Colonic mucosa (tissue), 1 donor: ENCODE results near the genes GIPC1 and ADGRE3.

GRCh38 chr19:13884726-13885738, 8.1 kb downstream of the NANOS3 start:
- PRO-cap = bidirectional peak, plus-strand start at chr19:13885303, minus-strand start at chr19:13885051

DNA sequence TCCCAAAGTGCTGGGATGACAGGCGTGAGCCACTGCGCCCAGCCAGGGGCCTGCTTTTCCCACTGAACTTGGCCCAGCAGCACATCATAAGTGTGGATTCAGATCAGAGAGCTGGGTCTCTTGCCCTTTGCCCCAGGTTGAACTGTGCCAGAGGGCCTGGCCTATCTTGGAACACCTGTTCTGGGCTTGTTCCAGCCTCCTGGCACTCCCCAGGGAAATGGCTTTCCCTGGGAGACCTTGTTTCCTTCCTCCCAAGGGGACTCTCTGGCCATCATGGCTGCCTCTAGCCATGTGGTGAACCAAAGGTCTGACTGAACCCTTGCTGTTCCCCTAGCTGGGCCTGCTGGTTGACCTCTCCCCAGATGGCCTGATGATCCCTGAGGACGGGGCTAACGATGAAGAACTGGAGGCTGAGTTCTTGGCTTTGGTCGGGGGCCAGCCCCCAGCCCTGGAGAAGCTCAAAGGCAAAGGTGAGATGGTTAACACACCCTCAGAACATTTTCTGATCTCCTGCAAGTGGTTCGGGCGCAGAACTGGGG, 3.6 kb downstream of the CC2D1A start:
- PRO-cap = no peak

- PRO-cap = bidirectional peak, plus-strand start at chr19:13952524, minus-strand start at chr19:13952167
Measured at GRCh38 chr19:13951911-13952288, 409 bp upstream of the DCAF15 start.

GRCh38 chr19:14003700-14004037, 2.5 kb downstream of the RFX1 start:
- PRO-cap = no peak

GRCh38 chr19:14106583-14107164, 10.9 kb downstream of the PRKACA start:
- PRO-cap = no peak

- PRO-cap = no peak
Measured at GRCh38 chr19:14112199-14112894, 5.2 kb downstream of the PRKACA start.

DNA sequence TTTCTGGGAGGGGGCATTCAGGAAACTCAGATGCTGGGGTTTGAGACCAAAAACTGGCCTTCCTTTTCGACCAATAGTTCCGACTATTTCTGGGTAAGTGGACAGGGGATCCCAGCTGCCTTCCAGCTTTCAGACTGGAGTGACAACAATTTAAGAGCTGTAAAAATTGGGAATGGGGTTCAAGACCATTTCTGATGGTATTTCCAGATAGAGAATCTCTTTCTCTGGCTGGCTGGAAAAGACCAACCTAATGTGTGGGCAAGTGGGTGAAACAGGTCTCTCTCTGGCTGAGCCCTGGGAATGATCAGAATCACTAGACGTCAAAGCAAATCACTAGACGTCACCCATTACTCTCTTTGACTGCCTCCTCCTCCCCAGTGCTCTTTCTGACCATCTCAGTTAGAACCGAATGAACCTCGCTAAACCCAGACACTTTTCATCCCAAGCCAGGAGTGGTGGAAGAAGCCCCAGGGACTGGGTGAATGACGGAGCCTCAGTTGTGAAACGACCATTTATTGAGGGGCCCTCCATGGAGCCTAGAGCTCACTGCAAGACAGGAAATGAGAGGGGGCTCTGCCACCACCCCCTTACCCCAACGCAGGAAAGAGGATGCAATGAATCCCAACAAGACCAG, 1.4 kb downstream of the PRKACA start:
- PRO-cap = no peak

DNA sequence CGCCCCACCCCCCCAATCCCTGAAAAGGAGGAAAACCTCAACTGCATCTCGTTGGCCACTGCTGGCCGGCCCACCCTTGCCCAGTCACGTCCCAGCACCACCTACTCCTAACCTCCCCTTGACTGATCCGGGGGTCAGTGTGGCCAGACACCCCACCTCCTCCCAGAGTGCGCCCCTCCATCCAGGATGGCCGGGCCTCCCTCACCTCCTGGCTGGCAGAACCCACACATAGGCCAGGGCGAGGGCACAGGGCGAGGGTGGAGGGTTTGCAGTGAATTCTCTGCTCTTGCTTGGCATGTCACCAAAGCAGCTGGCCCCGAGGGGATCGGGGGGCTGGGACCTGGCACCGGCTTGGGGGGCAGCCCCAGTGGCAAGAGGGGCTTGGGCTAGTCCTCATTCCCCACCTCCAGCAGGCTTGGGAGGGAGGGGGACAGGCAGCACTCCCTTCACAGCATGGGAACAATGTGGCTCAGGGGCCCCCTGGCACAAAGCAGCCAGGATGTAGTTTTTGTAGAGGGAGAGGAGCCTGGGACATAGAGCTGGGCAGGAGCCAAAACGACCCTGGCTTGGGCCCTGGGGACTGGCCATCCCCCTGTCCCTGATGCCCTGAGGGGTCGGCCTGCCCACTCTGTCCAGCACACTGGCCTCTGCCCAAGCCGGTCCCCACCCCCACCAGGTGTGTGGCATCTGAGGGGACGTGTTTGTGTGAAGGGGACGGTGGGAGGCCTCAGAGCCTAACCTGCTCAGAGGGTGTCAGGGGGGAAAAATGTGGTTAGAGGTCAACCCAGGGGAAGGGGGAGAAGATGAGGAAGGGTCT, 28.5 kb upstream of the ASF1B start:
- PRO-cap = no peak

GRCh38 chr19:14248904-14250241, 43.4 kb upstream of the ADGRL1 start:
- PRO-cap = unidirectional peak, minus-strand start at chr19:14249444; unidirectional peak, minus-strand start at chr19:14249543

GRCh38 chr19:14369442-14370142, 11.7 kb upstream of the ADGRE5 start:
- PRO-cap = bidirectional peak, plus-strand start at chr19:14370265, minus-strand start at chr19:14369940

DNA sequence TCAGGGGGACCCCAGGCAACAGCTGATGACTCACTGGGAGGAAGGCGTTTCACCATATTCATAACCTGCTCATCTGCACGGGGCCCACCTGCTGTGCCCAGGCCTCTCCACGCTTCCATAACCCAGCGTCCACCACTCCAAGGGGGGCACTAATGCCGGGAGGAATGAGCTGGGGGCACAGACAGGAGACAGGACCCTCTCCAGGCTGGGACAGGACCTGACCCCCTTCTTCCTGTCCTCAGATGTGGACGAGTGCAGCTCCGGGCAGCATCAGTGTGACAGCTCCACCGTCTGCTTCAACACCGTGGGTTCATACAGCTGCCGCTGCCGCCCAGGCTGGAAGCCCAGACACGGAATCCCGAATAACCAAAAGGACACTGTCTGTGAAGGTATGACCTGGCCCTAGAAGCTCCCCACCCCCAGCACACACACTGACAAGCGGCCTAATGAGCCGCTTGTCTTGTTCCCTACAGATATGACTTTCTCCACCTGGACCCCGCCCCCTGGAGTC, 16.2 kb downstream of the ADGRE5 start:
- PRO-cap = no peak

GRCh38 chr19:14405388-14406478, 13.4 kb downstream of the DDX39A start:
- PRO-cap = unidirectional peak, plus-strand start at chr19:14405922; bidirectional peak, plus-strand start at chr19:14406286, minus-strand start at chr19:14406299

GRCh38 chr19:14495701-14496699, at the start of gene GIPC1:
GIPC1 (minus strand) TSS chr19:14496127.
- PRO-cap = bidirectional peak, plus-strand start at chr19:14496219, minus-strand start at chr19:14496115; bidirectional peak, plus-strand start at chr19:14496550, minus-strand start at chr19:14496323

DNA sequence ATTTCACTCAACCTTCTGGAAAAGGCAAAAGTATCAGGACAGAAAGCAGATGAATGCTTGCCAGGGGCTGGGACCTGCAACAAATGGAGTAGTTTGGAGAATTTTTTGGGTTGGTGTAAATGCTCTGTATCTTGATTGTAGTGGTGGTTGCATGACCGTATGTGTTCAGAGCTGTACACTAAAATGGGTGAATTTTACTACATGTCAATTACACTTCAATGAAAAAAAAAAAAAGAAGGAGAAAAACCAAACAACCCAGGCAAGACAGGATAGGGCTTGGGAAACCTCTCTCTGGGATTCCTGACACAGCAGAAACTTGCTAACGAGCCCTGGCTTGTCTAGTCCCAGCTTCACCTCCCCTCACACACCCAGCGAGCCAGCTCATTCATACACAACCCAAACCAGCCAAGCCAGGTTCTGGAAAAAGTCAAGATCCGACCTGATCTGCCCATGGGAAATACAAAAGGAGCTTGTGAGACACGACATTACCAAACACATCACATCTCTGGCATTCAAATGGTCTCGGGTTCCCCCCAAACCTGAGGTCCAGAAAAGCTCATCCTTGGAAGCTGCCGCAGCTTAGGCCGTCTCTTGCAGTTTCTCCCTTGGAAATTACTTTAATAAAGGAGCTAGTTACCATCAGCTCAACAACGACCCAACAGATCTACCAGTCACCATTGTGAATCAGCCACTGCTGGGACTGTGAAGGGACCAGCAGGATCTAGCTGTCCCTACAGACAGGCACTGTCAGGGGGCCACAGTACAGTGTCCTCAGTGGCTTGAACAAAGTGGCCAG, 3.6 kb upstream of the TECR start:
- PRO-cap = no peak

DNA sequence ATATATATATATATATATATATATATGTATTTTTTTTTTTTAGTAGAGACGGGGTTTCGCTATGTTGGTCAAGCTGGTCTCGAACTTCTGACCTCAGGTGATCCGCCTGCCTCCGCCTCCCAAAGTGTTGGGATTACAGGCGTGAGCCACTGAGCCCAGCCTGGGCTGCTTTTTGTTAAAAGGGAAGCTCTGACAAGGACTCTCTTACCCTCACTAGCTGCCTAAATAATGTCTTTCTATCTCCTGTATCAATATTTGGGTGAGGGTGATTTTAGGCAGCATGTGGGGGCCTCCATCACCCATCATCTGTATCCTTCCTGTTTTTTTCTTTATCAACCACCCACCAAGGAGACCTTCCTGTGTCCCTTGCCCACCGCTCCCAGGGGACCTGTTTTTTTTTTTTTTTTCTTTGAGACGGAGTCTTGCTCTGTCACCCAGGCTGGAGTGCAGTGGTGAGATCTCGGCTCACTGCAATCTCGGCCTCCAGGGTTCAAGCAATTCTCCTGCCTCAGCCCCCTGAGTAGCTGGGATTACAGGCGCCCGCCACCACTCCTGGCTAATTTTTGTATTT, 5.3 kb upstream of the NDUFB7 start:
- PRO-cap = no peak

DNA sequence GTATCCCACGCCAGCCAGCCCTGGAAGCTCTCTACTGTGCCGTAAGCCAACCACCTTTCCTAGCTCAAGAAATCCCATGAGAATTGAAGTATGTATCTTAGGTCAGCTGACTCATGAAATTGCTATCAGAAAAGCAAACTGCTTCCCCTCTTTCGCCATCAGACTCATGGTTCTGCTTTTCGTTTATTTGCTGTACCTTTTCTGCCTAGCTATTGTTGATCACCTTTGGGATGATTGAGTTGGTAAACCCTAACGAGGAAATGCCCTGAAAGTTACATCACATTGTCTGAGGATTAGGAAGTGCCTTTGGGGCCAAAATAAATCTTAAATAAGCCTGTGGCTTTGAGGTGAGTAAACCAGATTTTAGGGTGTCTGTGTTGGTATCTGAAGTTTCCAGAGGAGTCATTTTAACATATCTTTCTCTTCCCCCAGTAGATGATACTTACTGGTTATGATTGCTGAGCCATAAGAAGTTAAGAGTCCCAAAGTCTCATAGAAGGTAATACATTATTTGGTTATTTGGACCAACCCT, at the start of gene ADGRE3:
Gene ADGRE3 (minus strand): TSS at position 61 of the 532 bp plus-strand sequence.
- PRO-cap = bidirectional peak, plus-strand start at position 155 of the sequence, minus-strand start at position 61 of the sequence

GRCh38 chr19:14755316-14755754, 23.0 kb downstream of the ADGRE2 start:
- PRO-cap = no peak

GRCh38 chr19:15130163-15130716, 4.7 kb upstream of the ILVBL start:
- PRO-cap = no peak

DNA sequence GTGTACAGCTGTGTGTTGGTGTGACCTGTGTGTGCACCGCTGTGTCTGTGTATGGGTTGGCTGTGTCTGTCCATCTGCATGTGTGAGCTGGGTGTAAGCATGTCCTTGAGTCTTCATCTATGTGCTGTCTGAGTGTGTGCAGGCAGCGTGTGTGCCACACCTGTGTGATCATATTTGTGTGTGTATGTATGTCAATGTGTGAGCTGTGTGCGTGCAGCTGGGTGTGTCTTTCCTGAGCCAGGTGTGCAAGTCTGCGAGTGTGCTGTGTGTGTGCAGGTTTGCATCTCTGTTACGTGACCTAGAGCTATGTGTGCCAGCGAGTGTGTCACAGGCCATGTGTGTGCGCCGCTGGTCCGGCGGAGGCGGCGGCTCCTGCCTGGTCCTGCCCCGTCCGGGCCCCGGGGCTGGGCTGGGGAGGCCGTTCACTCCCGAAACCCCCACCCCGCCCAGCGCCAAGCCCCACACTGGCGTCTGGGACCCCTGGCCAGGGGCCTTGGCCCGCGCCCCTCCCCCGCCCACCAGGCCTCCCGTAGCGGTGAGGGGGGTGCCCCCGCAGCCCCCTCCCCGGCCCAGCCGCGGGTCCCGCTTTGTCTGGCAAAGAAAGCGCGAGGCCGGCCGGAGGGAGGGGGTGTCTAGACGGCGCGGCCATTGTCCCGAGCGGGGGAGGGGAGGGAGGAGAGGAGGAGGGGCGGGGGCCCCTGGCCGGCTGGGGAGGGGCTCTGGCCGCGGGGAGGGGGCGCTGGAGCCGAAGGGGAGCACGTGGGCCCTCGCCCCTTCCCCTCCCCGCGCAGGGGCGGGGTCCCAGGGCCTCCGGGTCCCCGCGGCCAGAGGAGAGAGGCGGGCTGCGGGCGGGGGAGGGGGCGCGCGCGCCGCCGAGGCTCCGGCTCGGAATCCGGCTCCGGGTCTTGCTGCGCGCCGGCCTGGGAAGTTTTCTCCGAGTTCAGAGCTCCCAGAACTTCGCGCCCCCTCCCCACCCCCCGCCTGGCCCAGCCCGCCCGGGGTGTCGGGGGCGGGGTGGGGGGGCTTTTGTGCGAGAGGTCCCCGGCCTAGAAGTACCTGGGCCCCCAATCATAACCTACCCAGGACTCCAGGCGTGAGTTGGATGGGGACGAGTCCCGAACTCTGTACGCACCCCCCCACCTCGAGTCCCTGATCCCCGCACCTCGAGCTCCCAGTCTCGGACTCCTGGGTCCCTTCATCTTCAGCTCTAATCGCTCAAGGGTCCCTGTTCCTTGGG, 1.0 kb downstream of the NOTCH3 start:
- PRO-cap = no peak

- PRO-cap = no peak
Measured at GRCh38 chr19:15213614-15214261, 12.9 kb upstream of the NOTCH3 start.